ENCODE measurements around the genes DRD2 and NXPE4.

GRCh38 chr11:112777157-112777935 is 183.9 kb upstream of the NCAM1 start:
- PRO-cap, result no peak
- RAMPAGE, long total RNA, result no peak

GRCh38 chr11:112797082-112797444 is 164.2 kb upstream of the NCAM1 start:
- PRO-cap, result no peak
- RAMPAGE, long total RNA, result no peak

DNA sequence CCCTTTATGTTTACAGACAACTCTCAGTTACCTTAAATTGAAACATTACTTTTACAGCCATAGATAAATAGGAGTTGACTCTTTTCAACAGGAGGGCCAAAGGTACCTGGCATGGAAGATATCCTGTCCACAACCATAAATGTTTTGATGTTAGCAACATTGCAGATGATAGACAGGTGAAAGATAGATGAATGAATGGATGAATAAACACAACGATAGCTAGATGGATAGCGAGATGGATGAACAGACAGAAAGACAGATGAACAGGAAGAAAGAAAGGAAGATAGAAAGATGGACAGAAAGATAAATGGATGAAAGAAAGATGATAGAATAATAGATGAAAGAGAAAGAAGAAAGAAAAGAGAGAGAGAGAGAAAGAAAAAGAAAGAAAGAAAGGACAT is 85.2 kb downstream of the NCAM1 start:
- PRO-cap, result no peak
- RAMPAGE, long total RNA, result no peak

DNA sequence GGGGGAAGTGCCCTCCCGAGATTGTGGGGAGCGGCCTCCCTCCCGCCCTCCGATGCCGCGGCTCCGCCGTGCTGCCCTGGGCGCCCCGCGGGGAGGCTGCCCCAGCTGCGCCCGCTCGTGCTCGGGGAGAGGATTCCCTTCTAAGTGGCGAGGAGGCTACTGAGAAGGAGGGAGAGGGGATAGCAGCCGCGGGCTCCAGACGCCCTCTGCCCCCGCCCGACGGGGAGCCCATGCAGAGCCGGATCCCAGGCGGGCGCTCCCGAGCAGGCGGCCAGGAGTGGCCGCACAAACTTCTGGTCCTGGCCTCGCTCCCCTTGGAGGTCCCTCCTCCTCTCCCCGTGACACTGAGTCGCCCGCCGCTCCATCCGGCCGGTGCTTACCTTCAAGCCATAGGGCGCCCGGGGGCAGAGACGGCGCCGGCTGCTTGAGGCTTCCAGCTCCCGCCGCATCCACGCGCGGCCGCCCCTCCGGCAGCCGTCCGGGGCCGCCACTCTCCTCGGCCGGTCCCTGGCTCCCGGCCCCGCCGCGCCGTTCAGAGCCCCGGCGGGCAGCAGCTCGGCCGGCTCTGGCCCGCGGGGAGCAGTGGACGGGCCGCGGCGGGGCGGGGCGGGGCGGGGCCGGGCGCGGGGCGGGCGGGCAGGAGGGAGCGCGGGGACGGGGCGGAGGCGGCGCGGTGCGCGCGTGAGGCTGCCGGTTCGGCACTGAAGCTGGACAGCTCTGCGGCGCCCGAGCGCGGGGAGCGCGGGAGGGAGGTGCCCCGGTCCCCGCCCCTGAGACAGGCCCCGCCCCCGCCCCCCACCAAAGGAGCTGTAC is at the start of gene DRD2:
DRD2 (minus strand) TSS at position 703 of the 813 bp plus-strand sequence.
- PRO-cap, result no peak
- RAMPAGE, long total RNA, result no peak

DNA sequence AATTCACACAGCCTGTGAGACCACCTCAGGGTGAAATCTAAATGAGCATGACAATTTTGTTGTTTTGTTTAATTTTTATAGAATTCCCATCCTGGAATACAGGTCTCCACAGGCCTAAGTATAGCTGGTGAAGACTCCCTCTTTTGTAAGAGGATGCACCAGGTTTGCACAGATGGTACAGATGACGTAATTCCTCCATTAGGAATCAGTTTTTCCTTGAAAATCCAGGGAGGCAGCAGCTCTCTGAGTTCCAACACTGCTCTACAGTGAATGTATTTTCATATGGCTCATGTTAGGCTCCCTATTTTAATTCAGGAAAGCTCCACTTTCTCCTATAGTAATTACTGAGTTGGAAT is 47.2 kb downstream of the USP28 start:
- PRO-cap, result unidirectional peak, plus-strand start at position 220 of the sequence
- RAMPAGE, long total RNA, result no peak

DNA sequence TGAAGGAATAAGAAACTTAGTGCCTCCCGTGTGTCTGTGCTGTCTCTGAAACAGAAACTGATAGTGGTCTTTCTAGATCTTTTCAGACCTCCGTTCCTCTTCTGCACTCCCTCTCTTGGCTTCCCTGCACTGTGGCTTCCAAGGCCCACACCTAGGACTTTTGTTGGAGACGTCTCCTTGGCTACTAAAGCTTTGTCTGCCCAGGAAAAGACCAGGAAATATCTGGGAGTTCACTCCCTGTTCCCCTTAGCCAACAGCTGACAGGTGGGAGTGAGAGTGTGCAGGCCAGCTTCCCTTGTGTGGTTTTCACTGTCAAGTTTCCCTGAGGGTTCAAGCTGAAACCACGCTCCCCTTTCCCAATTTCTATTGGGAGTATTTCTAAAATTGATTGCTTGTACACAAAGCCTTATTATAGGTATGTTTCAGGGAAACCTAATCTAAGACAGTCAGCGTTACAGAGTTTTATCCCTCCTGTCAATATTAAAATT is 10.0 kb upstream of the HTR3B start:
- PRO-cap, result no peak
- RAMPAGE, long total RNA, result no peak

DNA sequence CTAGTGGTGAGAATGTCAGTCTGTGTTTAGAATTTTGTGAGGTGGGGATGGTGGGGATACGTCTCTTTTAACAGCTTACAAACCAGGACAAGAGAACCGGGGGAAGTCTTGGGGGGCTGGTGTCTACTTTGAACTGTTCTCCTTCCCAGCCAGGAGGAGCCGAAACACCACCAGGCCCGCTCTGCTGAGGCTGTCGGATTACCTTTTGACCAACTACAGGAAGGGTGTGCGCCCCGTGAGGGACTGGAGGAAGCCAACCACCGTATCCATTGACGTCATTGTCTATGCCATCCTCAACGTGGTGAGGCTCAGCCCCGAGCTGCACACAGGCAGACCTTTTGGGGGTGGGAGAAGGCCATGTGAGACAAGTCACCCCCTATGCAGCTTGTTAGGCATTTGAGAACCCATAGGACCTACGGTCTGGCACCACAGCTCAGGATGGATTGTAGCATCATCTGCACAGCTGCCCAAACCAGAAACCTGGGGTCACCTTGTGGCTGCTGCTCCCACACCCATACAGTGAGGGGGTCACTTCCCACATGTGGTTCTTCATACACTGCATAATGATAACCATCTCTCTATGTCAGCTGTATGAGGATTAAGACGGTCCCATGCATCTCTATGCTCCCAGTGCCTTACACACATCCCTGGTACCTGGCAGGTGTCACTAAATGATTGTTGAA is 2.9 kb downstream of the HTR3A start:
- PRO-cap, result no peak
- RAMPAGE, long total RNA, result no peak

DNA sequence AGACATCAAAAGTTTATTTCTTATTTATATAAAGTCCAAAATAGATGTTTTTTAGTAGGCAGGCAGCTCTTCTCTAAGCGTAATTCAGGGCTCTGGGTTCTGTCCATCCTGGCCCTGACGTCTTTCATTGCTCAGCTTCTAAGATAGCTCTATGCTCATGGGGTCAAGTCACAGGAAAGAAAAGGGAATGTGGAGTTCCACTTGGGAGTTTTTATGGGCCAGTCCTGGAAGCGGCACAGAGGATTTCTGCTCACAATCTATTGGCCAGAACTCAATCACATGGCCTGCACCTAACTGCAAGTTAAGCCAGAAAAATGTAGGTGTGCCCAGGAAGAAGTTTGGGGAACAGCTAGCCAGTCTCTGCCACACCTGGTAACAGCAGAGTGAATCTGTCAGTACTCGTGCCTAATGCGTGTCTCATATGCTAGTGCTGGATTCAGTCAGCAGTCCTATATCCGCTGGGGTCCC is 7.3 kb upstream of the ZBTB16 start:
- PRO-cap, result no peak
- RAMPAGE, long total RNA, result no peak

GRCh38 chr11:114125766-114126274 is 66.3 kb downstream of the ZBTB16 start:
- PRO-cap, result no peak
- RAMPAGE, long total RNA, result no peak

GRCh38 chr11:114155030-114155604 is 95.6 kb downstream of the ZBTB16 start:
- PRO-cap, result no peak
- RAMPAGE, long total RNA, result no peak

GRCh38 chr11:114167773-114168623 is 108.5 kb downstream of the ZBTB16 start:
- PRO-cap, result no peak
- RAMPAGE, long total RNA, result no peak

DNA sequence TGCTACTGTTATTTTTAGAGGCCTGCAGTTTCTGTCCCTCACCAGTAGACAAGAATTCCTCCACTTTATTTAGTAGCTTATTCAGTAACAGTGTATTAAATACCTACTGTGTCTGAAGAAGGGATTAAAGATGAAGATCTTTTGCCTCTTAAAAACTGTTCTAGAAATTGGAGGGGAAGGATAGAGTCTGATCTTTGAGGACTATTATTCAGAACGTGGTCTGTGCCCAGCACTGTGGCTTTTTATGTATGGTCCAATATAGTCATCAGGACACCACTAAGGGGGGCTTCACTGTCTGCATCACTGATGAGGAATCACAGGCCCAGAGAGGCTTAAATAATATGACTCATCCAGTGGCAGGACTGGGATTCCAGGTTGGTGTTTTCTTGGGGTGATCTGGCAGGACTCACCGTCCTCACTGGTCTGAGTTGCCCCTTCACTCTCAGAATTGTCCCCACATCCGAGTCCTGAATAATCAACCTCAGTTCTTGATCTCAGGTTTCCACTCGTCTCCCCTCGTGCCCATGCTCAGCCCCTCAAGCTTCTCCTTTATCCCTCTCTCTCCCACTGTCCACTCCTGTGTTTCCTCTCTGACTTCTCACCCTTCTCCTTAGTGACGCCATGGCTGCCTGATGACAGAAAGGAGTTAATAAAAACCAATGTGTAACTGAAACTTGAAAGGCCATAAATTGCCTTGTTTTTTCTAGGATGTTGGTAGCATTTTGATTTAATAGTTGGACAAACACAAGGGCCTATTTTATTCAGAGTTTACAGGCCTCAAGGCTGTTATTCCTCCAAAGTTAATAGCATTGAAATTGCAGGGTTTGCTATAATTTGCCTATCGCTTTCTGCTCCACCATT is 95.7 kb upstream of the NNMT start:
- PRO-cap, result no peak
- RAMPAGE, long total RNA, result no peak

DNA sequence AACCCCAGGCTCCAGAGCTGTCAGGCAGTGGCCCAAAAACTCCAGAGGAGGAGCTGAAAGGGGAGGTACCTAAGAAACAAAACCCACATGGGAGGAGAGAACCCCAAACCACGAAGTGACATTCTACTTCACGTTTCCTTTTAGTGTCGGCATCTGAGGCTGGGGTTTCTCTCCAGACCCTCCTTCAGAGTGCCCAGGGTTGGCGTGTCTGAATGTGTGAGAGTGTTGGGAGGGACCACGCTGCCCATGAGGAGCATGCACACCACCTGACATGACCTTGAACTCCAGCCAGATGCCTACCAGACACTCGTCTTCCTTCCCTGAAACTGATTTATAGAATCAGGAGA is 69.8 kb upstream of the NNMT start:
- PRO-cap, result no peak
- RAMPAGE, long total RNA, result no peak

GRCh38 chr11:114250168-114250621 is 46.0 kb upstream of the NNMT start:
- PRO-cap, result no peak
- RAMPAGE, long total RNA, result no peak

DNA sequence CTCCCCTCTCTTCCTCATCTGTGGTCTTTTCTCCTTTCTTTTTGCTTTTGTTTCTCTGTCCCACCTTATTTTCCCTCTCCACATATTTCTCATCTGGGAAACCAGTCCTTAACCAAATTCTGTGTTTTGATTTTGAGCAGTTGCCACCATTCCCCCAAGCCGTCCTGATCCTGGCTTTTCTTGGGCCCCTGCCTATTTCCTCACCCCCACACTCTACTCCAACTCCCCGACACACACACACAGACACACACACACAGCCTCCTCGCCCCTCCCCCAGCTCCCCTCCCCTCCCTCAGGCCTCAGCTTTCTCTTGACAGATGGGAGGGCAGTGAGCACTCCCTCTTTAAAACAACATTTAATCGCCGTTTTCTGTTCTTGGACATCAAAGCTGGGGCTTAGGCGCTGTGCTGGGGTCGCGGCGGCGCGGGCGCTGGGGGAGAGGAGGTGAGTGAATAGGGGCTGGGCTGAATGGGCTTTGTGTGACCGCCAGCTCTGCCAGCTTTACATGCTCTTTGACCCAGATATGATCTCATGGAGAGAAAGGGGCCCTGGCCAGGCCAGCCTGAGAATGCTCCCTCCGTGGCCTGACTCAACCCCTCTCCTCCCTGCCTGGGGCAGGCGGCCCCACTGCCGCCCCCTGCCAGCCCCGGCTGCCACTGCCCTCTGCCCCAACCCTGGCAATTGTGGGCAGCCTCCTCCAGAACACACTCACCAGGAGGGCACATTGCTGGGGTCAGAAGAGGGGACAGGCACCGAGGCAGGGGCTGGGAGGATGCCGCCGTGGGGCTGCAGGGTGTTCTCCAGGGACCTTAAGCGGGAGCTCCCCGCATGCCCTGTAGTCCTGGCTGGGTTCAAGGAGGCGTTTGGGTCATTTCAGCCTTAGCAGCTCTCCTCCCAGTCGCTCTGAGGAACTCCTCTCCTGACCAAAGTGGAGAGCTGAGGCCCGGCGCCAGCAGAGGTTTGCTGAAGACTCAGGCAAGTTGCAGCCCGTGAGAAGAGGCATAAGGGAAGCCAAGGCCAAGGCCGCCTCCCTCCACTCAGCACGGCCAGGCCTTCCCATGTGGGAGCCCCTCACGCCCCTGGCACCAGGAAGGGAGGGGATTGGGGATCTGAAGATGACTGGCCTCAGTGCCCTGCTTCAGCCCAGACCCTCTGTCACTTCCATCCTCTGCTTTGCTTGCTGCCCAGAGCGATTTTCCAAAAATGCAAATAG is 38.4 kb upstream of the NNMT start:
- PRO-cap, result bidirectional peak, plus-strand start at position 929 of the sequence, minus-strand start at position 930 of the sequence
- RAMPAGE, long total RNA, result no peak

GRCh38 chr11:114285464-114286370 is 10.5 kb upstream of the NNMT start:
- PRO-cap, result no peak
- RAMPAGE, long total RNA, result no peak

DNA sequence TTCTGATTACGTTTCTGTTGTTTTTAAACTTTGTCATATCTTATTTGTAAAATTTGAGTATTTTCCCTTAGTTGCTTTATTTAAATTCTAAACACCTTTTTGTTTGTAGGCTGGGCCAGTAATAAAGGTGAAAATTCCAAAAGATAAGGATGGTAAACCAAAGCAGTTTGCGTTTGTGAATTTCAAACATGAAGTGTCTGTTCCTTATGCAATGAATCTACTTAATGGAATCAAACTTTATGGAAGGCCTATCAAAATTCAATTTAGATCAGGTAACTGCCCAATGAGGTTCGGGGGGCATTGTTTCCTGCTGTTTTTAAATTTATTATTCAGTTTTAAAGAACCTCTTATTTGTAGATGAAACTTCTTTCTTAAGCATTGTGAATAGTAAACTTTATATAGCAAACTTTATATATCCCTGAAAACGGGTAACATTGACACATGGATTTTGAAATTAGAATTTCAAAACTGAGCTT is 1.2 kb downstream of the RBM7 start:
- PRO-cap, result no peak
- RAMPAGE, long total RNA, result no peak

DNA sequence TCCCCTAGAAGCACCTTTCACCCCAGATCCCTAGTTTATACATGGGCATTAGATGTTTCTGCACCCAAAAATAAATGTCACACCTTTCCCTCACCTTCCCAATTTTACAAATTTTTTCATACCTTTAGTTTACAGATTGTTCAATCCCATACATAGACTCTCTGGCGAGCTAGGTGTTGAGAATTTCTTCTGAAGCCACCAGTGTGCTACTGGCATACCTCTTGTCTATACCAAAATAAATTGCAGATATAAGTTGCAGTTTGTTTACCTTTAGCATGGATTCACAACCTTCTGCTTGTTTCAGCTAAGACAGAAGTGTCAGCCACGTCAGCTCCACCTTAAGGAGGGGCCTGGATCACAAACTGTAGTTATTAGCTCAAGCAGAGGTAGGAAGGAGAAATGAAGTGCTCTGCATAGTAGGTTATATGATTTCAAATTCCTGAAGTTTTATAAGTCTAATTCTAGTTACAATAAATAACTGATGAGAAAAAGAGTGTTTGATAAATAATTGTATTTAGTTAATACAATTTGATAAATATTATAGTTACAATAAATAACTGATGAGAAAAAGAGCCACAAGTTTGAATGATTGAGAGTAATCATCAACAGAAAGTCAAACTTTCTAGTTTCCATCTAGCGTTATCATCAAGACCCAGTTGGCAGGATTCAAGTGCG is at the start of gene NXPE4:
NXPE4 (minus strand) TSS at position 317 of the 675 bp plus-strand sequence.
- PRO-cap, result no peak
- RAMPAGE, long total RNA, result no peak

DNA sequence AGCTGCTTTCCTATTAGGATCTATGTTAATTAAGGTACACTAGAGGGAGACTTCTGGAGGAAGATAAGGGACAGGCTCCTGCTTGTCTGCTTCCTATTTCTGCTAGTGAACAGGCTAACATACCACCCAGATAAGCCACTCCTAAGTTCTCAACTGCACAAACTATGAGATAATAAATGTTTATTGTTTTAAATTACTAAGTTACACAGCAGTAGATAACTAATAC is 10.2 kb upstream of the NXPE2 start:
- PRO-cap, result no peak
- RAMPAGE, long total RNA, result no peak

GRCh38 chr11:115717082-115717641 is 212.9 kb upstream of the CADM1 start:
- PRO-cap, result no peak
- RAMPAGE, long total RNA, result no peak